Peyer's patch (tissue), 4 donors: ENCODE data around the gene TMEM167B.

DNA sequence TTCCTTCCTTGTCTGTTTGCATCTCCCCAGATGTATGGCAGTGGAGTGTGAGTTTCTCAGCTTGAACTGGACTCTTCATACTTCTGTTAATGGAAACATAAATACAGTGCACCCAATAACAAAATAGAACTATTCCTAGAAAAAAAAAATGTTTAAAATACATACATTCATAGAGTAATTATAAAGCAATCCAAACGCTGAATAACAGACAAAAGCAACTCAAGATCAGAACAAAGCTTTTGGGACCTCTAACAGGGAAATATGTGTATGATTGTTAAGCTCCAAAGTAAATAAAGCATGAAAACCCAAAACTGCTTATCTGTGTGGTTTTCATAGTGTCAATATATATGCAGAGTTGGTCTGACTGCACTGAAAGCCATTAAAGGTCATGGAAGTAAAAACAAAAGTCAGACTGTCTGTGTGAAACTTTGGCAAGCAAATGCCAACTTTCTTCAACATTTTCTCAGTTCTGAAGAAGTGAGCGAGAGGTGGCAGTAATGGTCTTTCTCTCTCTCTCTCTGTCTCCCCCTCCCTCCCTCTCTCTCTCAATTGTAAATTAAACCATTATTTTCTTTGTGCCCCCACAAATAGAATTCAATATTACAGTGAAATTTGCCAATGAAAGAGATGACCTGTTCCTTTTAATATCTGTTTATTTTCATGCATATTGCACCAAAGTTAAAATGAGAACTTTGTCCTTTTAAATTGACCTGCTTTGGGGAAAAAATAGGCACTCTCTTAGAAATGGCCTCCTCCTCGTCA is 100.1 kb upstream of the S1PR1 start:
- PRO-cap = no peak
- RAMPAGE, long total RNA, 4 experiments = no peak in any of the 4 experiments

DNA sequence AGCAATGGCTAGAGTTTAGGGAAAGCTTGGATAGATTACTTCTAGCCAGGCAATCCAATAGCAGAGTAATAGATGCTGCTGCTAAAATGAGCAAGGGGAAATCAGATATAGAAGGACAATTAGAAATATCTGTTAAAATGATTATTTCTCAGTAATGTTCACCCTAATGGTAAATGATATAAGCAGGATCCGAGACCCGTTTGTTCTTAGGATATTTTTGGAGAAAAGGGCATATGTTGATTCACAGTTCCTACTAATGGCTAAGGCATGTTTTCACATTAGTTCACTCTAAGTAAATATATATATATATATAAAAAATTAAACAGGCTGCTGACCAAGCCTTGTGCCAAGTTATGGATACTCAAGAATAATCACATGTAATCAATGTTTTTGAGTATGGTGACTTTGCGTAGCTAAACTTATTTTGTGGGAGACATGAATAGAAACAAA is 529.2 kb downstream of the COL11A1 start:
- PRO-cap = no peak
- RAMPAGE, long total RNA, 4 experiments = no peak in any of the 4 experiments

DNA sequence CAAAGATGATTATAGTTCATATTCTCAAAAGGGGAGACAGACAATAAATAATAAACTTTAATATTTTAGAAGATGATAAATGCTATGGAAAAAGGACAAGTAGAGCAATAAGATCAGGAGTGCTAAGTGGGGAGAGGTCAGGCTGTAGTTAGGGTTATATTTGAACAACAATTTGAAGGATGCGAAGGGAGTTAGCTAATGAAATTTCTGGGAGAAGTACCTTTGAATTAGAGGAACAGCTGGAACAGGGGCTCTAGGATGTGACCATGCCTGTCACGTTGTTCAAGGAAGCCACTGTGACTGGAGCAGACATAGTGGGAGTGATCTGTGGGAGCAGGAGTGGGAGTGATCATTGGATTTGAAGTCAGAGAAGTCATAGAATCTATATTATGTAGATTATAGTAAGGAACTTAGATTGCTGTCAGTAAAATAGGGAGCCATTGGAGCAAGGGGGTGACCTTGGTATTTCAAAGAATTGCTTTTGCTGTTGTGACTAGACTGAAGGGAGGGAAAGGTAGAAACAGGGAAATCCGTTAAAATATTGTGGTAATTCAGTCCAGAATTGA is 4.8 kb downstream of the RNPC3 start:
- PRO-cap = no peak
- RAMPAGE, long total RNA, 4 experiments = no peak in any of the 4 experiments

DNA sequence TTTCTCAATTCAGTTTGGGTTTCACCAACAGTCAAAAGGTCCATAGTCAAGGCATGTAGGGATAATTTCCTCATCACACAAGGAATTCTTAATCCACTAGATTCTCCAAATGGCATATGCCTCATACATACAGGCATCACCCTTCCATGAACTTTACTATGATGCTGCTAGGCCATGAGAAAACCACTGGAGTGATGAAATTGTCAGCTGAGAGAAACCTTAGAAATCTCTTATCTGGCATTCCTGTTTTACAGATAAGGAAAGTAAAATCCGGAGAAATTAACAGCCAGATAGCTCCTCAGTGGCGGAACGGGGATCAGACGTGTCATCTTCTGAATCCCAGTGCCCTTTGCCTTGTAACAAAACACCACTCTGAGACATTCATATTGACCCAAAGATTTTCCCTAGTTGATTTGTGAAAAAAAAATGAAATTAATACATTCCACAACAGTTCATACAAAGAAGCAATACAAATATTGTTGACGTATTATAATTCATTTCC is 274.5 kb downstream of the NTNG1 start:
- PRO-cap = no peak
- RAMPAGE, long total RNA, 4 experiments = no peak in any of the 4 experiments

- PRO-cap = no peak
- RAMPAGE, long total RNA, 4 experiments = no peak in any of the 4 experiments
These were observed 395.4 kb downstream of the NTNG1 start for GRCh38 chr1:107536258-107536540.

DNA sequence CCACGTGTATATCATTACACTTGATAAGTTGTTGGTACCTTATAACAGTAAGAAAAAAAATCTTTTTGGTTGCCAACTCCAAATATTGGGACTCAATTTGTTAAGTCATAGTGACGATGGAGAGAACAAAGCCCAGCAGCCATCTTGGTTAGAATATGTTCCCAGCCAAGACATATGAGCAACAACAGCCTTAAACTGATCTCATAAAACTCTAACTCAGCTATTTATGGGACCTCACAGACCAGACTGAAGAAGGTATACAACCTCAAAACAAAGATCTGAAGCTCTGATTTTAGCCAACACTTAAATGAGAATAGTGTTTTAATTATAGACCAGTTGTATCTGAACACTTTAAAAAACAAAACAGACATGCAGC is 281.3 kb downstream of the VAV3 start:
- PRO-cap = no peak
- RAMPAGE, long total RNA, 4 experiments = no peak in any of the 4 experiments

- PRO-cap = no peak
- RAMPAGE, long total RNA, 4 experiments = no peak in any of the 4 experiments
These were observed 275.7 kb downstream of the VAV3 start for GRCh38 chr1:107689253-107689728.

- PRO-cap = unidirectional peak, minus-strand start at chr1:108057681
- RAMPAGE, long total RNA, 4 experiments = no peak in any of the 4 experiments
These were observed 92.6 kb upstream of the VAV3 start for GRCh38 chr1:108057499-108058110.

DNA sequence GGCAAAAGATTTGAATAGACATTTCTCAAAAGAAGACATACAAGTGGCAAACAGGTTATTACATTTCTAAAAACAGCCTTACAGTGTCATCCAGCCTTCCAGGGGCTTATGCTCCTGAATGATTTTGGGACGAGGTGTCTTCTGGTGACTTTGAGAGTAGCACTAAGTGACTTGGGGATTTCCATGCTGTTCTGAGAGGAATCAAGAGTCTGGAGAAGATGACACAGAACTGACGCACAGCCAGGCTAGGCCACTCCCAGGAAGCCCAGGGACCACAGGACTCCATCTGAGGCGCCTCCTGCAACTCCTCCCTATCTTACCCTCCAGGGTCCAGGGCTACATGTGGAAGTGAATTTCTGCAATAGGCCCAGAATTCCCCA is 92.5 kb downstream of the SLC25A24 start:
- PRO-cap = no peak
- RAMPAGE, long total RNA, 4 experiments = no peak in any of the 4 experiments

DNA sequence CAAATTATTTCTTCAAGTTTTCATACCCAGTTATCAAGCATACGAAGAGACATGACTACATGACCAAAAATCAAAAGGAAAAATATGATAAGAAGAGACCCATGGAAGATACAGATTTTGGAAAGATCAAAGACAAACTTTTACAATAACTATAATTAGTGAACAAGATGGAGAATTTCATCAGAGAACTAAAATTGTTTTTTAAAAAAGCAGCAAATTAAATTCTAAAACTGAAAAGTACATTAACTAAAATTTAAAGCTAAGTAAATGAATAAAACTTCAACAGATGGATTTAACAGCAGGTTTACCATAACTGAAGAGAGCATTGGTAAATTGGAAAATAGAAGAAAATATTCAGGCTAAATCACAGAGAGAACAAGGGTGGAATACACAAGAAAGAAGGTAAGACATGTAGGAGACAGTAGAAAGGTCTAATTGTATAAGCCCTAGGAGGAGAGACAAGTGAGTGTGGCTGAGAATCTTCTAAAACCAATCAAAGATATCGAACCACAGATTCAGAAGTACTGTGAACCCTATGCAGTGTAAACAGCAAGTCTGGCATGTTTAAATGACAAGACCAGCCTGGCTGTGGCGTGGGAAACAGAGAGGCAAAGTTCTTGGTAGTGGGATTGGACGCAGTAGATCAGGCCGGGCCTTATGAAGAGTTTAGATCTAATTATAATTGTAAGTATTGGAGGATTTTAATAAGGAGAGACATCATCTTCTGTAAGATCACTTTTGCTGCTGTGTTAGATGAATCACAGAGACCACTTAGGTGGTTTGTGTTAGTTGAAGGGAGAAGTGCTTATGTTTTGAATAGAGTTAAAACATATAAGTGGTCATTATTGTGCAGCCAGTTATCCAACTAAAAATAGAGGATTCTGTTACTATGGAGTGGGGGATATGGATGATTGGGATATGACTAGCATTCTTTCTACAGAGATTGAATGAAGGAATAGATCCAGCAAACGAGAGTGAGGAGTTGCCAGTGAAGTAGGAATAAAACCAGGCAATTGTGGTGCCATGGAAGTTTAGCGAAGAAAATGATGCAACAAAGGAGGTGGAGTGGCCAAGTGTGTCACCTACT is 44.0 kb downstream of the EEIG2 start:
- PRO-cap = no peak
- RAMPAGE, long total RNA, 4 experiments = start-site peak on the plus strand in 1 of 4 experiments, centred at position 866 of the sequence, 13 reads per replicate

- PRO-cap = no peak
- RAMPAGE, long total RNA, 4 experiments = no peak in any of the 4 experiments
These were observed 20.4 kb downstream of the GPSM2 start for GRCh38 chr1:108897156-108897678.

GRCh38 chr1:108962638-108962895 is 717 bp downstream of the CLCC1 start:
- PRO-cap = no peak
- RAMPAGE, long total RNA, 4 experiments = no peak in any of the 4 experiments

DNA sequence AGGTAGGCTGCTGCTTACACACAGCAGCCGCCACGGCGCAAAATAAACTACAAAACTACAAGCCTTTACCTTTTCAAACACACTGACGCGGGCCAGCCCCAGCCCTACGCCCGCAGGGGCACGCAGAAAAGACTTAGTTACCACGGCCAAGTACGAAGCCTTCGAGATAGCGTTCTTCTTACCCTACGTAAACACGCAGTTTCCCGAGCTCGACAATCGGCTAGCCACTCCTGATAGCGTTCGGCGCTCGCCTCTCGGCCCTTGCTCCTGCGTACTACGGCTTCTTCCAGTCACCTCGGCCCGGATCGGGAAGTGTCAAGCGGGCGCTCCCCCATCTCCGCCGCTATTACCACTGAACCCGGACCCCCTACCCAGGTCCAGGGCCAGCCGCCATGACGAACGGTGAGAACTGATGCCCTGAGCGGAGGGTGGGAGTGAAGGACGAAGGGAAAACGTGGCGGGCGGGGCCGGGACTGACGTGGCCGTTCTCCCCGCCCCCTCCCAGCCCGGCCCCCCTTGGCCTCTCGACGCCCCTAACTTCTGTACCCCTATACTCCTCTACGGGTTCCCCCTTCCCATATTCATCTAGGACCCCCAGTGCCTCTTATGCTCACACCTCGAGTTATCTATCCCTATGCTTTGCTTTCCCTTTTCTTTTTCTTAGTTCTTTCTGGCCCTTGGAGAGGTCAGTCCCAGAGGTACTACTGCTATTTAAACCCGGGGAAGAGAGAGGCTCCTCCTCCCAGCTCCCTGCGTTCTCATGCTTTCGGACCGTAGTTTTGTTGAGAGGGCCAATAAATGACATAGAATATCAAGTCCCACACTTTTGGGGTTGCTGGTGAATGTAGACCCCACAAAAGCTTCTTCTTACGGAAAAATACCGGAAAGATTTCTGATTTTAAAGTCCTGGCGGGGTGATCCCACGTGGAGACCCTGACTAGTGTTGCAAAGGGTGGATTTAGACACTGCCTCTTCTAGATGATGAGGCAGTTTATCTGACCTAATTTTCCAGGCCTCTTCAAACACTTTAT is at the start of gene TMEM167B:
TSS of gene TMEM167B (plus strand) at position 284 of the 1,031 bp plus-strand sequence.
- PRO-cap = bidirectional peak, plus-strand start at position 293 of the sequence, minus-strand start at position 202 of the sequence; bidirectional peak, plus-strand start at position 714 of the sequence, minus-strand start at position 411 of the sequence
- RAMPAGE, long total RNA, 4 experiments = start-site peak on the plus strand in 4 of 4 experiments, centred at positions 283 to 289 of the sequence, 10 to 80 reads per replicate

DNA sequence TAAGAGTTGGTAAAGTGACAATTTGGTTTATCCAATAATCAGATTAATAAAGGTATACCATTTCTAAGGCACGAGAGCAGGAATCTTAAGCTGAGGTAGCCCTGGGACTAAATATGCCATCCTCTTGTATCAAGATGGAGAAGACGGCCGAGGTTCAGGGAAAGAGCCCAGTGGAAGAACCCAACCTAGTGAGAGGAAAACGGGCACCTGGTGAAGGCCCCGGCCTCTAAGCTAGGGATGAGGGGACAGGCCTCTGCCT is 364 bp upstream of the SARS1 start:
- PRO-cap = no peak
- RAMPAGE, long total RNA, 4 experiments = no peak in any of the 4 experiments

GRCh38 chr1:109239862-109240172 is 9.5 kb upstream of the CELSR2 start:
- PRO-cap = no peak
- RAMPAGE, long total RNA, 4 experiments = no peak in any of the 4 experiments

GRCh38 chr1:109253349-109254164 is 4.2 kb downstream of the CELSR2 start:
- PRO-cap = no peak
- RAMPAGE, long total RNA, 4 experiments = no peak in any of the 4 experiments

- PRO-cap = no peak
- RAMPAGE, long total RNA, 4 experiments = no peak in any of the 4 experiments
These were observed 13.1 kb downstream of the PSRC1 start for GRCh38 chr1:109269726-109270366.

GRCh38 chr1:109281645-109282445 is 1.1 kb downstream of the PSRC1 start:
- PRO-cap = no peak
- RAMPAGE, long total RNA, 4 experiments = no peak in any of the 4 experiments

DNA sequence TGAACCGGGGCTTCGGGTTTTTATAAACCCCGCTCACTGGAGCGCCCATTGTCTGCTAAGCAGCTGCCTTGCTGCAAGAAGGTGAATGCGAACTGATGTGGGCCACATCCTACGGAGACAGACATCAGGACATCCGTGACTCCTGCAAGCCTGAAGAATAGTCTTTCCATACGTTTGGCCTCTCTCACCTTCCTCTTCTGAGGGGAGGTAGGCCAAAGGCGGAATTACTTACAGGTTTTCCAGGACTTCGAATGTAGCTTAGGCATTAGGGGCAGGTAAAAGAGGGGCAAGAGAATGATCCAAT is 642 bp upstream of the SORT1 start:
- PRO-cap = no peak
- RAMPAGE, long total RNA, 4 experiments = no peak in any of the 4 experiments

GRCh38 chr1:109415100-109415637 is 11.1 kb downstream of the PSMA5 start:
- PRO-cap = no peak
- RAMPAGE, long total RNA, 4 experiments = no peak in any of the 4 experiments